Left cardiac atrium (tissue), 1 donor: Measurements from ENCODE around the genes STXBP2, CLEC4G and CD320.

DNA sequence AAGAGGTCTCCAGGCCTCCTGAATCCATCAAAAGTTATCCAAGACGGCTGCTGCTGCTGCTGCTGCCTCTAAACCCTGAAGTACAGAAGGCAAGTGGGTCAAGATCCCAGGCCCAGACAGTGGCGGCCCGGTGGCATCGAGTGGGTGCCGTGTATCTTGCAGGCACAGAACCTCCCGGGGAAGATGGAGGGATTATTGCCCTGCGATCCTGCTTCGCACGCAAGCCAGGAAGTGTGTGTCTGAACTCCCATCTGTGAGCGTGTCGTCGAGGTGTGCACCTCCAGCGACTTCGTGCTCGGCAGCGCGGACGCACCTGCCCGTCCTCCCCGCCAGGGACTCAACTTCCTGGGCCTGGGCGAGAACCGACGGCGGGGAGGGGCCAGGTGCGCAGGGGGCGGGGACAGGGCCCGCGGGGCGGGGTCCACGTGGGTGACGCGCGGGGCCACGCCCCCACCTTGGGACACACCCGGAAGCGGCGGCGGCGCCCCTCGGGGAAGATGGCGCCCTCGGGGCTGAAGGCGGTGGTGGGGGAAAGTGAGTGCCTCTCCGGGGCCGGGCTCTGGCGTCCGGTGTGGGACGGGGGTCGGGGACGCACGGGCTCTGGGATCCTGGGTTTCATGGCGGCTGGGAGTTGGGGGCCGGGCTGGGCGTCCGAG lies at the start of gene STXBP2:
Gene STXBP2, plus strand, starts transcription at position 458 of the 656 bp plus-strand sequence.
- PRO-cap: bidirectional peak, plus-strand start at position 469 of the sequence, minus-strand start at position 339 of the sequence

DNA sequence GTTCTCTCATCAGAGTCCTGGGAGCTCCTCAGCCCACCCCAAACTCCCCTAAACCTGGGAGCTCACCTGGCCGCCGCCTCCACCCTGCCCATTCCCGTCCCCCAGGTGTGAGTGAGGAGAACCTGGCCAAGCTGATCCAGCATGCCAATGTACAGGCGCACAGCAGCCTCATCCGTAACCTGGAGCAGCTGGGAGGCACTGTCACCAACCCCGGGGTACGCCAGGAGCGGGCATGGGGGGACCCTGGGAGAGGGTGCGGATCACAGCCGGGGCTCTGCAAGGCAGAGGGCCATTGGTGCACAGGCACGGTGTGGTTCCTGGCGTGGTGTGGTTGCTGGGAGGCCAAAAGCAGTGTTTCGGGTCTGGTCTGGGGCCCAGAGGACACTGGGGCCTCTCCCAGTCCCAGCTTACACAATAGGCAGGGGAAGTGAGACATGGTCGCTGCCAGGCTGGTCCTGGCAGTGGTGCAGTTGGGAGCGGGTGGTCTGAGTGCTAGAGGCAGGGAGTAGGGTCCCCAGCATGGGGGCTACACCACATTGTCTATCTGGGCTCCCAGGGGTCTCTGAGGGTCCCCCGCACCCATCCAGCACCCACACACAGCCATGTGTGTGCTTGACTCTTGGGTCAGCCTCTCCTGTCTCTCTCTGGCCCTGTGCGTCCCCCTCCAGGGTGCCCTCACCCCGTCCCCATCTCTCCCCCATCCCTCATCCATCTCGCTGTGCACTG lies 8.3 kb downstream of the STXBP2 start:
- PRO-cap: no peak

- PRO-cap: no peak
These were observed 10.5 kb upstream of the RETN start for GRCh38 chr19:7658238-7658899.

- PRO-cap: no peak
These were observed 4.6 kb downstream of the TRAPPC5 start for GRCh38 chr19:7685371-7685543.

GRCh38 chr19:7685544-7686030 lies 5.0 kb downstream of the TRAPPC5 start:
- PRO-cap: no peak

DNA sequence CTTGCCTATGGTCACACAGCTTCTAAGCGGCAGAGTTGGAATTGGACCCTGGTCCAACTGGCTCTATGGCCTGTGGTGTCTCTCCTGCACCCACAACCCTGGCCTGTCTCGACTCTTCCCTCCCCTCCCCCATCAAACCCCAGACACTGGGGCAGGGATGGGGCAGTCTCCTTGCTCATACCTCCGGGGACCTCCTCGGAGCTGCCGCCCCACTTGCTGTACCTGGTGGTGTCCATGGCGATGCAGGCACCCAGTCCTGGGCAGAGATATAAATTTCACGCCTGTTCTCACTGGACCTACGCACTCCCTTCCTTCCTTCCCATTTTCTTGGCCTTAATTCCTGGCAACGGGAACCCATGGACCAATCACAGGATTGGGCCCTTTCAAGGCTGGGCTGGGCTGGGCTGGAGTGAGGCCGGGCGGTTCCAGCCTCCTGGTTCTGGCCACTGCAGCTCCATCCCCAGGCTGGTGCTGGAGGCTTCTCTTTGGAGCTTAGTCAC lies at the start of gene CLEC4G:
Gene CLEC4G, minus strand, starts transcription at position 244 of the 500 bp plus-strand sequence.
- PRO-cap: no peak

GRCh38 chr19:7831414-7832079 lies 1.5 kb downstream of the EVI5L start:
- PRO-cap: no peak

GRCh38 chr19:7852790-7853846 lies 21.1 kb downstream of the PRR36 start:
- PRO-cap: no peak

GRCh38 chr19:7861706-7862758 lies 12.2 kb downstream of the PRR36 start:
- PRO-cap: no peak

DNA sequence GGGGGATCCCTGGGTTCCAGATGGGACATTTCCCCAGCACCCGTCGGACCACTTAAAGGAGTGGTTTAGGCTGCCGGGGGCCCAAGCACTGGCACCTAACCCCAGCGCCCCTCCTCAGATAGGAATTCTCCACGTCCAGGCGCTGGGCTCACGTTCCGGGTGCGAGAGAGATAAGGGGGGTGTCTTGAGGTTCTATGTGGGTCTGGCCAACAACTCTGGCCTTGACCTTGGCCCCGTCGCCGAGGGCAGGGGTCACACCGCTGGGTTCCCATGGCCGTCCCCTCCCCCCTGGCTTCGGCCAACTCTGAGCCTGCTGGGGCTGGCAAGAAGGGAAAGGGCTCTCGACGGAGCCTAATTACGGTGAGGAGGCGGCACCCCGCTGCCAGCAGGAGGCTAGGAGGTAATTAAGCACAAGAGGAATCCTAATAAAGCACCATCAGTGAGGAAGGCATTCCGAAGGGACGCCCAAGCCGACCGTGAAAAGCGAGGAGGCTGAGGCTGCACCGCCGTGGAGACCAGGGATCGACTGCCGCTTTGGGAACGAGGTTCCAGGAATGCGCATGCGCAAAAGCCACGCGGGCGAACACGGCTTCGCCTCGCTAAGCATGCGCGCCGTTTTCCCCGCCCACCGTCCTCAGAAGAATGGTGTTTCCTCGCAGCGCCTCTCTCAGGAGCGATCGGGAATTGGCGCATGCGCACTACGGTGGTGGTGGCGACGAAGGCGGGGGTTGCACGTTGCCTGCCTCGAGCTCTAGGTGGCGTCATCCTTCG lies 505 bp upstream of the MAP2K7 start:
- PRO-cap: bidirectional peak, plus-strand start outside the sequence, minus-strand start at position 542 of the sequence

DNA sequence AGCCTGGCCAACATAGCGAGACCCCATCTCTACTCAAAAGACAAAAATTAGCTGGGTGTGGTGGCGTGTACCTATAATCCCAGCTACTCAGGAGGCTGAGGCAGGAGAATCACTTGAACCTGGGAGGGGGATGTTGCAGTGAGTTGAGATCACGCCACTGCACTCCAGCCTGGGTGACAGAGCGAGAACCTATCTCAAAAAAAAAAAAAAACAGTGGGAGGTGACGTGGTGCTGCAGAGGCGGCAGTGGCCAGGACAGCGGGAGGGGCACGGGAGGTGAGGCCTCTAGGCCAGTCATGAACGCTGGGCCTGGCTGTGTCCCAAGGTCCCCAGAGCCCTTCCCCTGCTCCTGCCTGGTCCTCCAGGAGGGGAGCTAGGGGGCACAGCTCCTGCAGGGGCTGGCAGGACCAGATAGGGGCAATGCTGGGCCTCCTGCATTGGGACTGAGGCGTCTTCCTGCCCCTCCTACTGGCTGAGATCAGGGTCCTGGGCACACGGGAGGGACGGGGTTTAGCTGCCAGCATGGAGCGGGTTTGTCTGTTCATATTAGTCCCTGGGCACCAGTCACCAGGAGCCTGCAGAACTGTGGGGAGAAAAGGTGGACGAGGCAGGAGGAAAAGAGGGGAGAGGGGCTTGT lies 4.4 kb downstream of the MAP2K7 start:
- PRO-cap: no peak

DNA sequence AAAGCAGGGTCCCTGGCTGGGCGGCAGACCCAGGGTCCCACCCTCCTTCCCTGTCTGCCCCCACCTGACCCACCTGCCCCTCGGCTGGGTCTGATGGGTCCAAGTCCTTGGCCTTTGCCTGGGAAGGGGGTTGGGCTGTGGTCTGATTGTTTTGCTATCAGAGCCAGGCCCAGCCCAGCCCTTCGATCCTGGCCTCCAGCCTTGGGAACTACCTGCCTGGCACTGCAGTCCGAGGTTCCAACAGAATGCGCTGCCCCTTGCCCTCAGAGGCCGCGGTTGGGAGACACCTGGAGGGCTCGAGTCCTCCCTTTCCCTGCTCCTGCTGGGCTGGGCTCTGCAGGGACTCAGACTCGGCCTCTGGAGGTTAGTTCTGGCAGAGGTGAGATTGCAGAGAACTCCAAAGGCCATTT lies 1.6 kb downstream of the CCL25 start:
- PRO-cap: no peak

- PRO-cap: no peak
These were observed 891 bp downstream of the FBN3 start for GRCh38 chr19:8148477-8148924.

DNA sequence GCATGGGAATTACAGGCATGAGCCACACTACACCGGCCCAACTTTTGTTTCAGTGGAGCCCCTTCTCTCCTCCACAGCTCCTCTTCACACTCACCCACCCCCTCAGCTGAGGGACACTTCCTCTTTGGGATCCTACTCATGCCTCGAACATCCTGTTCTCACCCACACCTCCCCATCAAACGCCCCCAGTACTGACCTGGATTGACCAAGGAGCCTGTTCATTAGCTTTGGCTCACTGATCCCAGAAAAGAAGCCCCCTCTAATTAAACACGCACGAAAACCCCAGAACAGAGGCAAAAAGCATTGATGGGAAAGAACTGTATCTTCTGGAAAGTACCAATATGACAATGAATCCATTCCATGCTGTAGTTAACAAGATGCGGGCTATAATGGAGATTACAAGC lies 12.6 kb upstream of the CERS4 start:
- PRO-cap: no peak

- PRO-cap: no peak
These were observed 5.5 kb upstream of the CERS4 start for GRCh38 chr19:8203621-8204125.

DNA sequence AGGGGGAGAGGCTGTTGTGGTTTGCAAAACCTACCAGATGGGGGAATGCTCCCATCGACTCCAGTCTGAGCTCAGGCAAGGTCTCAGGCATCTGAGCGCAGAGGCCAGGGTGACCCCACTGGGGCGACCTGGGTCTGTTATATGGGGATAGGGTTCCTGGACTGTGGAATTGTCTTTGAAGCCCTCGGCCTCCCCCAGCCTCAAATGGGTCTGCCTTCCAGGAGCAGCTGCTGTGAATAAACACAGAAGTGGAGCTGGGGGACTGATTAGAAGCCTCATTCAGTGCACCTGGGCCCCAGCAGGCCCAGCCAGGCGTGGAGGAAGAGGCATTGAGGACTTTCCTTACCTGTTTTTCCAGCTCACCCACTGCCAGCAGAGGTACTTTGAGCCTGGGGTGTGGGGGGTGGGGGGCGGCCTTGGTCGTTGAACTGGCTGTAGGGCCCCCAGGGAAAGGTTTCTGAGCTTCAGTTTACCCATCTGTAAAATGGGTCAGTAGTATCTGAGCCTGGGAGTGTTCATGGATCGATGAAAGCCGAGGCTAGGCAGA lies 1.4 kb downstream of the CERS4 start:
- PRO-cap: no peak

- PRO-cap: no peak
These were observed 37.2 kb downstream of the CERS4 start for GRCh38 chr19:8246323-8246863.

GRCh38 chr19:8307662-8308515 lies at the start of gene CD320:
TSS of gene CD320 (minus strand) at chr19:8308358.
- PRO-cap: bidirectional peak, plus-strand start at chr19:8308143, minus-strand start at chr19:8307991; unidirectional peak, minus-strand start at chr19:8308310

GRCh38 chr19:8373841-8374521 lies 10.0 kb downstream of the ANGPTL4 start:
- PRO-cap: no peak

- PRO-cap: no peak
These were observed 10.8 kb upstream of the RAB11B start for GRCh38 chr19:8379375-8379790.